Cardiac muscle cell (in vitro differentiated cells and primary cell): Measurements from ENCODE around the gene SNRPB2.

- RAMPAGE, long total RNA, result no peak
- RRBS, result no CpG with 5 or more reads among the region's 11 CpGs
These were observed 328.0 kb upstream of the JAG1 start for GRCh38 chr20:11001656-11002370.

GRCh38 chr20:11097537-11097902 lies 423.7 kb upstream of the JAG1 start:
- RAMPAGE, long total RNA, result no peak
- RRBS, result no CpG with 5 or more reads among the region's 2 CpGs

DNA sequence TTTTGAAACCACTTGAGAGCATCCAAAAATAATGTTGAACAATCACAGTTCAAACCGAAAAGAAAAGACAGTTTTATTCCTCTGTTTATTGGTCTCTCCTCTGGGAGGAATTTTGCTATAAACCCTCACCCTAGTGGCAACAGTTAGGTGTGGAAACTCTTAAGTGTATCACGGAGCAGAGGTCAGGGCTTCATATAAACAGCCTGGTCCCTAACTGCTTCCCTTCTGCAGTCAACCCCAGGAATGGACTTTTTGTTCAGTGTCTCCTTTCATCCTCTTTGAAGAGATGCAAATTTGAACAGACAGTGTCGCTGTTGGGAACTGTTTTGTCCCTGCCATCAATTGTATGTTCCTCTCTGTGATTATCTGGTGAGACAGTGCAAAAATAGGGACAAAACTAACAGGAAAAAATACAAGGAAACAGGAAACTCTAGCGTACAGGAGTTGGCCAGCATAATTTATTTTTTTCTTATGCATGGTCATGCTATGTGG lies 162.3 kb upstream of the BTBD3 start:
- RAMPAGE, long total RNA, result no peak
- RRBS, result no CpG with 5 or more reads among the region's 4 CpGs

DNA sequence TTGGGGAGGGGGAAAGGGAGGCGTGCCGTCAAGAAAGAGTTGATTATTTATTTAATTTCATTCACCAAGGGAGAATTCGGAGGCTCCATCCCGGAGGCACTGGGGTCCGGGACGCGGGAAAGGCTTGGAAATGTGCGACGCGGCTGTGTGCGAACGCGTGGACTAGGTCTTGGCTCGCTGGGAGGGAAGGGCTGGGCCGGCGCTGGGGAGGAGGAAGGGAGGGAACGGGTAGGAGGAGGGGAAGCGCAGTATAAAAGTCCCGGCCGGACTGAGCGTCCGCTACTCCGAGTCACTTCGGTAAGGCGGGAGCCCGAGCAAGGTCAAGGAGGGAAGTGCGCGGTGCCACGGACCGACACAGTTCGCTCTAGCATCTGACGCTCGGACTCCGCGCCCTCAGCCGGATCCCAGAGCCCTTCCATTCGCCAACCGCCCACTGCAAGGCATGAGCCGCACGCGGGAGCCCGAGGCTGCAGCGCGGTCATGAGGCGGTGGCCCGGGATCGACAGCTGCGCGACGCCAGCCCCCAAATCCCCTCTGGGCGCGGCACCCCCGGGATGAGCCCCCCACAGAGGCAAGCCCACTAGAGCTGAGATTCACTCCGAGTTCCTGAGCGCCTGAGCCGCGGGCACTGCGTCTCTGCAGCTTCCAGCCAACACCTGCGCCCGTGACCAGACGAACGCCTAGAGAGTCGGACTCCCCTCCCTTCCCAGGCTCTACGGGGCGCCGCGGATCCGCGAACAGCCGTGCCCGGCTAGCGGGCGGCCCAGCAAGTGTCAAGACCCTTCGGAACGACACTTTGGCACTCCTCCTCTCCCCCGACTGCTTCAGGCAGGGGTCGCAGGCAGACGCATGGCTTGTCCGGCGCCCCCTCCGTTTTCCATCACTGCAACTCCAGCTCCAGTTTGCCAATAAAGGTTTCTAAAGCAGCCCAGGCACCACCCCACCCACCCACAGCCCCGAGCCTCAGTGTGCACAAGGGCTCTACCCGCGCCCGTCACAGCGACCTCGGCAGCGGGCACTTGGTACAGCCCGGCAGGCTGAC lies 806 bp upstream of the ISM1 start:
- RAMPAGE, long total RNA, result no peak
- RRBS, result 2% methylated on average over 33 of the region's 89 CpGs

- RAMPAGE, long total RNA, result no peak
- RRBS, result no CpG with 5 or more reads among the region's 4 CpGs
These were observed 9.7 kb downstream of the ISM1 start for GRCh38 chr20:13230698-13231334.

- RAMPAGE, long total RNA, result no peak
- RRBS, result no CpG with 5 or more reads among the region's 2 CpGs
These were observed 22.8 kb downstream of the ISM1 start for GRCh38 chr20:13243787-13244368.

GRCh38 chr20:13274335-13274972 lies 53.4 kb downstream of the ISM1 start:
- RAMPAGE, long total RNA, result no peak
- RRBS, result no CpG with 5 or more reads among the region's 16 CpGs

- RAMPAGE, long total RNA, result no peak
- RRBS, result no CpG with 5 or more reads among the region's 6 CpGs
These were observed 25.0 kb downstream of the ESF1 start for GRCh38 chr20:13759514-13760272.

GRCh38 chr20:13800821-13801209 lies 16.0 kb downstream of the NDUFAF5 start:
- RAMPAGE, long total RNA, result no peak
- RRBS, result no CpG with 5 or more reads among the region's 7 CpGs

GRCh38 chr20:14127158-14127725 lies 131.9 kb downstream of the MACROD2 start:
- RAMPAGE, long total RNA, result no peak
- RRBS, result no CpG with 5 or more reads among the region's 2 CpGs

DNA sequence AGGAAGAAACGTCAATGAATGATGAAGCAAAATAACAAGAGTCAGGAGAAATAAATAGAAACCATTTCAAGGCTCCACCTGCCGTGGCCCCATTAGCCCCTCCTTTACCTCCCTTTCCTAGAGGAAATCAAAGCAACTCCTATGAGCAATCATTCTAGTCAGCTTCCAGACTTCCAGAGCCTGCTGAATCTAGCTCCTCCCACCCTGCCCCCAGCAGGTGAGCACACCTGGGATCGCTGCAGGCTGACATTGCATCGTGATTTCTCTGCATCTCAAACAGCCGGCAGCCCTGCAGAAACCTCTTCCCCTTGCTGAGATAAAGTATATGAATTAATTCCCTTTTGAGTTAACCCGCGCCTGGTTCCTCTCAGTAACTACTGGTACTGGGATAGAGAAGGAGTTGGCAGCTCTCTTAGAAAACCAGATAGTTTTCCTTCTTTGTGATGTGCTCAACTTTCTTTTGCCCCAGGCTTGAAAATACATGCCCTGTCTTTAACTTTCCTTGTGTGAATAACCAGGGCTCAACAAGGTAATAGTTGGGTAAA lies 582.4 kb upstream of the FLRT3 start:
- RAMPAGE, long total RNA, result no peak
- RRBS, result no CpG with 5 or more reads among the region's 7 CpGs

- RAMPAGE, long total RNA, result no peak
- RRBS, result no CpG with 5 or more reads among the region's 2 CpGs
These were observed 724.5 kb upstream of the FLRT3 start for GRCh38 chr20:15061940-15062347.

GRCh38 chr20:15614557-15615166 lies 958.6 kb downstream of the KIF16B start:
- RAMPAGE, long total RNA, result no peak
- RRBS, result no CpG with 5 or more reads among the region's 5 CpGs

DNA sequence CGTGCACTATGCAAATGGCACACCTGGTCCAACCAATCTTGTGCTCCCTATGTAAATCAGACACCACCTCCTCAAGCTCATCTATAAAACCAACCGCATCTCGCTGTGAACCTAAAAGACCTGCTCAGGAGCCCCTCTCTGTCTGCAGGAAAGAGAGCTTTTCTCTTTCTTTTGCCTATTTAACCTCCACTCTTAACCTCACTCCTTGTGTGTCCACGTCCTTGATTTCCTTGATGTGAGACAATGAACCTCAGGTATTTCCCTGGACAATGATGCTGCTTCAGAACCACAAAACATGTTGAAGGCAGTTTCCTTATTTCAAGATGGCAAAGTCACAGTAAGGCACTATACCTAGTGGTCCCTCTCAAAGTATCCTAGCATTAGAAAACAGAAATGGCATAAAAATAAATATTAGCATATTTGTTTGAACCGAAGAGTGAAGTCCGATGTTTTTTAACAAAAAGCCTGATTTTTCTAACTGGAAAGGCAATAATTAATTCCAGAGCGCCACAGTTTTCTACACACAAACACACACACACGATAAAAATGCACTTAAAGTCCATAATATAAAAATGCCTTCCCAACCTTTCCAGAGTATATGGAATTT lies 110.1 kb downstream of the KIF16B start:
- RAMPAGE, long total RNA, result no peak
- RRBS, result no CpG with 5 or more reads among the region's 8 CpGs

DNA sequence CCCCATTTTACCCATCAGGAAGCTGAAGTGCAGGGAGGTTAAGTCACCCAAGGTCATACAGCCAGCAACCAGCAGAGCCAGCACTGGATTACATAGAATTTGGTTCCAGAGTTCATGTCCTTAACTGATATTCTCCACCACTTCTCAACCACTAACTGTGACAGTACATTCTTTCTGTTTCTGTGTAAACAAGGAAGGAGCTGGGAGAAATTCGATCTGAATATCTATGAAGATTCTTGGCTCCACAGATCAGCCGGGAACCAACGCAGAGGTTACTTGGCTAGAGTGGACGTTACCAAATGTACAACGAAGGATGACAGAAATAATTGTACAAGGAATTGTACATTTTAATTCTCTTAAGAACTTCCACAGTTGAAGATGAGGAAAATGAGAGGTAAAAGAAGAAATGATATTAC lies 97.9 kb downstream of the KIF16B start:
- RAMPAGE, long total RNA, result no peak
- RRBS, result no CpG with 5 or more reads among the region's 5 CpGs

GRCh38 chr20:16729521-16730113 lies at the start of gene SNRPB2:
Gene SNRPB2, plus strand, starts transcription at chr20:16730026.
- RAMPAGE, long total RNA, result start-site peak on the plus strand at chr20:16730015-16730064, 2,632 and 2,554 reads in 2 replicates
- RRBS, result 7% methylated on average over 19 of the region's 31 CpGs

GRCh38 chr20:17046342-17046822 lies 180.5 kb upstream of the PCSK2 start:
- RAMPAGE, long total RNA, result no peak
- RRBS, result no CpG with 5 or more reads among the region's 3 CpGs

GRCh38 chr20:17556823-17557256 lies 13.0 kb upstream of the DSTN start:
- RAMPAGE, long total RNA, result no peak
- RRBS, result no CpG with 5 or more reads among the region's 5 CpGs

- RAMPAGE, long total RNA, result no peak
- RRBS, result no CpG with 5 or more reads among the region's 7 CpGs
These were observed 1.2 kb downstream of the DSTN start for GRCh38 chr20:17571069-17571467.

DNA sequence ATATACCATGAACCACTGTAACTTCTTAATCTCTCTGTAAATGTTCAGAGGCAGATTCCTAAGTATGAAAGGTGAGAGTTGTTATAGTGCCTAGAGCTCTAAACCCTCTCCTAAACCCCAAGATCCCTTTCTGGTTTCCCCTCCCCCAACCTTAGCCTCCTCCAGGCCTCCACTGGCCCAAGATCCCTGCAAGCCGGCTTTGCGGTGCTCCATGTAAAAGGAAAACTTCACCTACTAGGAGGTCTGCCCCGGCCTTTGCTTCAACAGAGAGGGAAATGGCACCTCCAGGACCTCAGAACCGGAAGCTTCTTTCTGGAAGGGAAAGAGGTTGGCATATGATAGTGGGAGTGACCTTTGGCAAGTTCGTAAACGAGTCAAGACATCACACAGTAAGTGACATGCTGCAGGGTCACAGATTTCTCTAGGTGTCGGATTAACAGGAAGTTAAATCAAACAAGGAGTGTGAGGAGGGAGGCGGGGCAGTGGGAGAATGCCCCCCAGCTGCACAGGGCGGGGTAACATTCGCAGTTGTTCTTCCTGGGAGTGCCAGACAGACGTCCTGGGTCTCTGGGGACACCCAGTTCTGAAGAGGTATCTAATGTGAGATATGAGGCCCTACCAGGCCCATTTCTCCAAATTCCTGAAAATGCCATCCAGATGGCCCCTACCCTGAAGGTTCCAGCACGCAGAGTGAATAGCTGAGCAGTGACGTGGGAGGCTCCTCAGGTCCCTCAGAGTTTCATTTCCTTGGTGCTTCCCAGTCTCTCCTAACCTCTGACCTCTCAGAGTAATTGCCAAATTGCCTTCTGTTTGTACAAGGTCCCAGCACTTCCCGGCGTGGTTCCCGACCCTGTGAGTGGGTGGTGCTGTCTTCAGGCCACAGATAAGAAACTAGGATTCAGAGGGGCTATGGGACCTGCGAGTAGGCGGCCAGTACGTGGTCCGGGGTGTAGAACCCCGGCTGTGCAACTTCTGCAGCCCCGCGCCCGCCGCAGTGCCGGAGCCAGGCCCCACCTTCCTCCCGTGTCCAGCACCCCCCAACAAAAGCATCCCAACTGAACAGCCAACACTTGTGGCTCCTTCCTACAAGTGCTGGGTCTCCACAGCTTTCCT lies 1.9 kb downstream of the RRBP1 start:
- RAMPAGE, long total RNA, result no peak
- RRBS, result 3% methylated on average over 14 of the region's 27 CpGs